GM12892 (cell line): ENCODE data around the genes CDO1, SEMA6A, DTWD2 and HSD17B4.

GRCh38 chr5:115801945-115802461, 14.5 kb downstream of the CDO1 start:
- RRBS: no CpG with 5 or more reads among the region's 1 CpG

DNA sequence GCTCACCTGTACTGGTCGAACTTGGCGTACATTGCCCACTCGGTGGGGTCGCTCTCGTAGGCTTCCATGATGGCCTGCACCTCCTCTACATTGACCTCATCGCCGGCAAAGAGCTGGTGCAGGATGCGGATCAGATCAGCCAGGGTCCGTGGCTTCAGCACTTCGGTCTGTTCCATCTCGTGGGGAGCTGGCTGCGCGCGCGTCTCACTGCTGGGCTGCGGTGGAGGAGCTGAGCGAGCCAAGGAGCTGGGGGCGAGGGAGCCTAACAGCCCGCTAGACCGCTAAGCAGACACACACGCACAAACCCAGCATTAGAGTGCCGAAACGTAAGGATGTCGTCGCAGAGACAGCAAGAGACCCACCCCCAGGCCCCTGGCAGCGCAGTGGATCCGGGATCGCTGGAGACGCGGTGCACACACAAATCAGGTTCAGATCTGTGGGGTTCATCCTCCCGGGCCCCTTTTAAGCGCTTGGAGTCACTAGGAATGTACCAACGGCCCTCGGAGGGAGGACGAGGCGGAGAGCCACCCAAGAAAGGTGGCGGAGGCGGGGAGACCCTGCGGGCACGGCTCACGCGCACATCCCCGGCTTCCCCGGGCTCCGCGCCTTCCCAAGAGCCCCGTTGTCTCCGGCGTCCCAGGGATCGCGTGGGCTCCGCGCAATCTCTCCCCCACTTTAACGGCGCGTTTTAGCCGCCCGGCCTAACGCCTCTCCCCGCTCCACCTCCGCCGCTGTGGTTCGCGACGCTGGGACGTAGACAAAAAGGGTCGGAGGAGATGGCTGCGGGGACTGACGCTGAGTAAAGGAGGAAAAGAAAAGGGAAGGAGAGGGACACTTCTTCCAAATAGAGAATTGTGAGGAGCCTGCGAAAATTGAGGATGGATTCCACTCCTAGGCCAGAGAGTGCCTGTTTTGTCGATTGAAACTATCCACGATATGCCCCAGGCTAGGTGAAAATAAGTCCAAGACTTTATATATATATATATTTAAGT, at the start of gene CDO1:
CDO1 (minus strand) TSS at position 438 of the 992 bp plus-strand sequence.
- RRBS: 7% methylated on average over 19 of the region's 72 CpGs

DNA sequence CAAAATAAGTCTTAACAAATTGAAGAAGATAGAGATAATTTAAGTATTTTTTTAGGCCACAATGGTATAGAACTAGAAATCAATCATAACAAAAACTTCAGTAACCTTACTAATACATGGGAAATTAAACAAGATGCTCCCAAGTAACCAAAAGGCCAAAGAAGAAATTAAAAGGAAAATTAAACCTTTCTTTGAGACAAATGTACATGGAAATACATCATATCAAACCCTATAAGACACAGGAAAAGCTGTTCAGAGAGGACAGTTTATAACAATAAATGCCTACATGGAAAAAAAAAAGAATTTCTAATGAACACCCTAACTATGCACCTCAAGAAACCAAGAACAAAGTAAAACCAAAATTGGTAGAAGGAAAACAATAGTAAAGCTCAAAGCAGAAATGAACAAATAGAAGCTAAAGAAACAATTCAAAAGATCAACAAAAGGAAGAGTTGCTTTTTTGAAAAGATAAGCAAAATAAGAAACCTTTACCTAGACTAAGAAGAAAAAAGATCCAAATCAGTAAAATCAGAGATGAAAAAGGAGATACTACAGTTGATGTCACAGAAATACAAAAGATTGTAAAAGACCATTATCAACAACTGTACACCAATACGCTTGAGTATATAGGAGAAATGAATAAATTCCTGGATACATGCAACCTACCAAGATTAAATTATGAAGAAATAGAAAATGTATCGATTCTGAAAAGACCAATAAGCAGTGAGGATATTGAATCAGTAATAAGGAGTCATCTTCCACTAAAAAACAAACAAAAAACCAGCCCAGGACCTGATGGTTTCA, 236.7 kb downstream of the SEMA6A start:
- RRBS: no CpG with 5 or more reads among the region's 2 CpGs

DNA sequence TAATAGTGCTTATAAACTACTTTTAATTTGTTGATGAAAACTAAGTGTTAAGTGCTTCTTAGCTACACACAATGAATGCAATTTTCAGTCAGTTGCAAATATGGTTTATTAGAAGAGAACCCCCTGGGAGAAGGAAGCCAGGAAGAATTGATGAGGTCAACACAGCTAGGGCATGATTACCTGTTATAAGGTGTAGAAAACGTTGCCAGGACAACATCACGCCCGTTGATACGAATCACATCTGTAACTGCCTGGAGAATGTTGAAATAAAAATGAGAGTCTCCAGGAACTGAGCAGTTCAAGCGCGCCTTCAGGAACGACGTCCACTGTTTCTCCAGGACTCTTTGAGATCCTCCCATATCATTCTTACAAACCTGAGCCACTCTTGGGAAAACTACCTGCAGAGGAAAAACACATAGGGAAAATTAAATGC, 88.0 kb downstream of the SEMA6A start:
- RRBS: no CpG with 5 or more reads among the region's 8 CpGs

GRCh38 chr5:116494262-116494687, 80.3 kb downstream of the SEMA6A start:
- RRBS: no CpG with 5 or more reads among the region's 4 CpGs

GRCh38 chr5:116558876-116559772, 15.5 kb downstream of the SEMA6A start:
- RRBS: no CpG with 5 or more reads among the region's 21 CpGs

DNA sequence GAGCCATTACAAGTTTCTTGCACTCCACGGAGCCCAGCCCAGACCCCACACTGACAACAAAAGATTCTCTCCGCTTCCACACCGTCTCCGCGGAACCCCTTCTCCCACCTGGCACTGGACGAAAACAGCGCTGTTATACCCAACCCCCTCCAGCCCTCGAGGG, 1.1 kb downstream of the SEMA6A start:
- RRBS: no CpG with 5 or more reads among the region's 8 CpGs

- RRBS: 40% methylated on average over 1 of the region's 35 CpGs
These were observed at the start of gene SEMA6A for GRCh38 chr5:116574747-116575235. Gene SEMA6A (minus strand): TSS chr5:116574823.

DNA sequence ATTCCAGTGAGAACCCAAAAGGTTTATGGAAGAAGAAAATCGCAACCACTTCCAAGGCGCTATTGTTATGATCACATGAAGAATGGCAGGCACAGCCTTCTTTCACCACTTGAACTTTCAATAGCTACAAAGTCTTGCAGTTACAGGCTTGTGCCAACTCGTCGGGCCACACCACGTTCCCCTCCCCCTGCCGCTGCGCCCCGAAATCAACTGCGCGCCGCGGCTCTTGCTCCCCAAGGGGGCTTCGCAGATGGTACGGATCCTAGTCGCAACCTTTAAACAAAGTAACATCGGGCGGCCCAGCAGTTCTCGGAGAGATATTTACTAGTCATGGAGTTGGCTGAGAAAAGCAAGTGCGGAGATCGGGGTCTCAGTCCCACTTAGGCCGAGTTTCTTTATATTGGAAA, 993 bp upstream of the SEMA6A start:
- RRBS: no CpG with 5 or more reads among the region's 21 CpGs

DNA sequence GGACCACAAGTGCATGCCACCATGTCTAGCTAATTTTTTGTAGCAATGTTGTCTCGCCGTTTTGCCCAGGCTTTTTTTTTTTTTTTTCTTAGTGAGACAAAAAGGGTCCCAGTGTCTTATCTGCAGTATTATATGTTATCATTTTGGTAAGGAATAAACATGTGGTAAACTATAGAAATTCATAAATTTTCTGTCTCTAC, 572.6 kb upstream of the SEMA6A start:
- RRBS: no CpG with 5 or more reads among the region's 2 CpGs

DNA sequence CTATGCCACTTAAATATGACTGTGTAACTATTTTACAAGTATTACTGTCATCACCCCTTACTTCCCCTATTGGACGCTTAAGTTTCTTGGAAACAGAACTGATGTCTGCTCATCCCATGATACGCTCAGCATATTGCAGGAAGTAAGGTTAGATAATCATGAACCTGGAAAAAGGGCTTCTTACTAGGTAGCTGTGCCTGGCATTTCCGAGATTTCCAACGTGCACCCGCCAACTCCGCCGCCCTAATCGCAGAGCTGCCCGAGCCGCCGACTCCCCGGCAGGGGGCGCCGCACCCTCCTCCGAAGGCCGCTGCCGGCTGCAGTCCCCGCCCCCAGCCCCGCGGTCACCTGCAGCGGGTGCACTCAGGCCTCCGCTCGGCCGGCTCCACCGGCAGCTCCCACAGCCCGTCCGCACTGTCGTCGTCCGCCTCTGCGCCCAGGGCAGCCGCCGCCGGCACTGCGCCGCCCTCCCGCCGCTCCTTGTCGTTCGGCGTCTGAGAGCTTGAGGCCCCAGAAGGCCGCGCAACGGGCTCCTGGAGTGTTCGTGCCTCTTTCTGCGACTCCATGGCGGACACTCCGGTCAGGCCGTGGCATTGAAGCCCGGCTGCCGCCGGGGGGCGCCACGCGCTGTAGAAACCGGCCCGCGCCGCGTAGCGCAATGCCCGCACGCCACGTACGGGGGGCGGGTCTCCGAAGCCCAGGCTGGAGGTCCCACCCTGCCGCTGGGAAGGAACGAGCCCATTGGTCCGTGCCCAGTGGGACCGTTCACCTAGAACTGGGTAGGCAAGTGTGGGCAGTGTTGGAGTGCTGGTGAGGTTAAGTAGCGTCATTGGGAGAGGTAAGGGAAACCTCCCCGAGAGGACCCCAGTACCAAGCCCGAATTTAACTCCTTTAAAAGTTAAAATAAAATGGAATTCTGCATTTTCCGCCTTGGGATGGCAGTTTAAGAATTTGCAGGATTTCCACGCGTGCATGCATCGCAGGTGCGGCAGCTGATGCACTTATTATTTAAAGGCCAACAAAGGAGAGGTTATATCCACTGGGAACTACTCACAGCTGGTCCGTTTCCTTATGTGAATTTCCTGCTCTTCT, at the start of gene DTWD2:
DTWD2 (minus strand) TSS at position 602 of the 1,092 bp plus-strand sequence.
- RRBS: 3% methylated on average over 23 of the region's 80 CpGs

GRCh38 chr5:119118598-119119241, 47.8 kb downstream of the DMXL1 start:
- RRBS: no CpG with 5 or more reads among the region's 5 CpGs

DNA sequence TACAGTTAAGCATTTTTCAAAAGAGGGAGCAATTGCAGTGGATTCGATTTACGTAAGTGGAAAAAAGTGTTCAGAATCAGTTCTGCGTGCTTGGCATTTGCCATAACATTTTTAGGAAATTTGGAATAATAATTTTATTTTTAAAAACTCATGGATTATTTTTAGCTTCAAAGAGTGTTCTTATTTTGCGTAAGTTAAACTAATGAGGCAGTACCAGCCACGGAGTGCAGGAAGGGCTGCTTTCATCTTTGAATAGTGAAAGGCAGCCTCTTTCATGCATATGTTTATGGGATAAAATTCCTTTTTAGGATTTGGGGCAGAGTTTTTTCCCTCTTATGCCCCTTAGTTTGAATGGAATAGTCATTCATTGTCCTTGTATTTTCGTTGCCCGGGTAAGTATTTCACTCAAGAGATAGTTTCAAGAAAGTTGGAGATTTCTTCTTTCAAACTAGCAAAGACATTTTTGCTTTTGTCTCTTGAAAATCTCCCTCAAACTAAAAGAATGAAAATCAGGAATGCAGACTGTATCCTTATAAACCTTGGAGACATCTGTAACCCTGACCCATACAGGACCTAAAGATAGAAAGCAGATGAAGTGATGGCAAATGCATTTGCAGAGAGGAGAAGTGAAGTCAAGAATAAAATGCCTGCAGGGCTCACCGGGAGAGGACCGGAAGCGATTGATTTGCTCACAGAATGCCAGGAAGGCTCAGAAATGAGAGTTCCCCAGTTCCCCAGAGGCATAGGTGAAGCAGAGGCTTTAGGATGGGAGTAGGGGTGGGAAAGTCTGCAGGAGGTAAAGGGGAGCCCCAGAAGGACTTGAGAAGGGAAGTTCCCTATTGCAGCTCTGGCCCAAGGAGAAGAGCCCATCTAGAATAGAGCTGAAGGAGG, 64.2 kb upstream of the TNFAIP8 start:
- RRBS: no CpG with 5 or more reads among the region's 10 CpGs

DNA sequence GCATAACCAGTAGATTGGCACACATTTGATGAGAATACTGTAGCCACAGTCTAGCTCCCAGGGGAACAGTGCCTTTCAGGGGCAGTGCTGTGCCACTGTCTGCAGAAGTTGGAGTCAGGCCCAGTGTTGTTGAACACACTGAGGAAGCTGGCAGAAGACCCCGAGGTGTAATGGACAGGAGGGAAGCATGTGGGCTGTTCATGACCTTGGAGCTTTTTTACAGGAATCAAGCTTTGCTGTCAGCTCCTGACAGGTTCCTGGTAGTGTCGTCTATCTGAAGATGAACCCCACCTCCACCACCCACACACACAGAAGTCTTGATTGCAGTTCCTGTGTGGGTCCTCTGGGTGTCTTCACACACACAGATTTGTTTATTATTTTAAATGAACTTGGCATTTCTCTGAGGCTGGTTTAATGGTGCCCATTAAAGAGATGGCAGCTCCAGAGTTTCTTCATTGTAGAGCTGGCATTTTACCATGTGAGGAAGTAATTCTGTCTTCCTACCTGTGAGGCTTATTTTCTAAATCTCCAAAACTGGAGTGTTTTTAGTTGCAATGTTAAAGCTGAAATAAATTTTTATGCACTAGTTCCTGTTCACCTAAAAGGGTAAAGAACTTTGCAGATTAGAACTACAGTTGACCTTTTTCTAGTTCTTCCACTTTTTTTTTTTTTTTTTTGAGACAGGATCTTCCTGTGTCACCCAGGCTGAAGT, 40.2 kb upstream of the TNFAIP8 start:
- RRBS: no CpG with 5 or more reads among the region's 2 CpGs

DNA sequence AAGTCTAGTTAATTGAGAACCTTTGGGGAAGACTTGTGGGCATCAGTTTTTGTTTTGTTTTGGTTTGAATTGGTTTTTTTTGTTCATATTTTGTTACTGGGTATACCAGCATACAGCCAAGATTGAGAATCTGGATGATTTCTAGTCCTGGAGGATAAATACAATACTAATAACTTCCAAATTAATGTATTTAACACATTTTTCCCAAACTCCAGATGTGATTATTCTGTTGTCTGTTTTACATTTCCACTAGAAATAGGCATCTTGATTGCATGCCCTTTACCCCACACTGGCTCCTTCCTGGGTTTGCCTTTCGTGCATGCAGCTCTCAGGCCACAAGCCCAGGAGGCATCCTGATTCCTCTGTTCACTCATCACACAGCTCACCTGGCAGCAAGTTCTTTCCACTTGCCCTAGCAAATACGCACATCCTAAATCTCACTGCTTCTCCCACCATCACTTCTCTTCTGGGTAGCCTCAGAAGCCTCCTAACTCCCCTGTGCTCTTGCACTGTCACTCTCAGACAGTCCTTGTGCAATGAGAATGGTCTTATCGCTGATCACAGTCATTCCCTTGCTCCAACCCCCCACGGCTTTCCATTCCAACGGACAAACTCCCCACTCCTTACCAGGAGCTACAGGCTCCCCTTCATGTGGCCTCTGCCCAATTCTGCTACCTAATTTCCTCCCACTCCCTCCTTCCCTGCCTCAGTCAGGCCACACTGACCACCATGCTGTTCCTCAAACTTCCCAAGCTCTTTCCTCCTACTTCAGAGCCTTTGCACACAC, 34.4 kb upstream of the TNFAIP8 start:
- RRBS: no CpG with 5 or more reads among the region's 5 CpGs

DNA sequence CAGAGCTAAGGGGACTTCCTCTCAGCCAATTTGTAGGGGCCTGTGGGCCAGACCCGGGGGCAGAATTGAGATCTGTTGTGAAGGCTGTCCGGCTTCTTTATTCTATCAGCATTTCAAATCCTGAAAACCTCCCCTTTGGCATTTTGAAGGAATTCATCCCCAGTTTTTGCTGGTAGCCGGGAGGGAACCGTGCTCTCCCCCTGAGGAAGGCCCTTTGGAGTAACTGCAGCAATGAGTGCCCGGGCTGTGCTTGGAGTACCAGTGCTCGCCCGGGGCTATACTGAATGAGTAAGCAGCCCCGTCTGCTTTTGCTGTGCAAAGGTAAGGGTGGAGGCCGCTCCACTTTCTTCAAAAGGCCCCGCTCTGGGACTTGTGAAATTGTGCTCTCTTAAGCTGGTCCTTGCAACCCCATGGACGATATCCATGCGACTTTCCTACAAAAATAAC, 724 bp upstream of the TNFAIP8 start:
- RRBS: 7% methylated on average over 4 of the region's 12 CpGs

- RRBS: under 1% methylated on average over 12 of the region's 62 CpGs
These were observed at the start of gene HSD17B4 for GRCh38 chr5:119452096-119453611. Gene HSD17B4 (plus strand): TSS chr5:119452497.

GRCh38 chr5:119511328-119511877, 59.1 kb downstream of the HSD17B4 start:
- RRBS: no CpG with 5 or more reads among the region's 3 CpGs

- RRBS: no CpG with 5 or more reads among the region's 11 CpGs
These were observed 76.6 kb downstream of the FAM170A start for GRCh38 chr5:119705914-119706470.

DNA sequence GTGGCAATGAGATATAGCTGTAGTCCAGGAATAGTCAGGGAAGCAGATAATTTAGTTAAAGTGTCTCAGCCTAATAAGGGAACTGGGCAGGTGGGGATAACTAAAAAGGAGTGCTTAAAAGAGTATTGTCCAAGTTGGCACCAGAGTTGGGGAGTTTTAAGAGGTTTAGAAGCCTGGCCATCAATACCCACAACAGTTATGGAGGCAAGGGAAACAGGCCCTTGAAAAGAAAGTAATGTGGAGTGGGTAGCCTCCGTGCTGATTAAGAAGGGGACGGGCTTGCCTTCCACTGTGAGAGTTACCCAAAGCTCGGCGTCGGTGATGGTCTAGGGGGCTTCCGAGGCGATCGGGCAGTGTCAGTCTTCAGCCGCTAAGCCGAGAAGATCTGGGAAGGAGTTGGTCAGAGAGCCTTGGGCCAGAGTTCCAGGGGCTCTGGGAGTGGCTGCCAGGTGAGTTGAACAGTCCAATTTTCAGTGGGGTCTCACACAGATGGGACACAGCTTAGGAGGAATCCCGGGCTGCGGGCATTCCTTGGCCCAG, 236.5 kb downstream of the PRR16 start:
- RRBS: no CpG with 5 or more reads among the region's 12 CpGs